ENCODE measurements around a stretch of chr2.

- PRO-cap, 8 experiments: peak in 4 of 8 experiments; most common plus-strand start chr2:216058083 (in 2); most common minus-strand start chr2:216057981 (in 1)
These were observed 23.8 kb downstream of the PECR start for GRCh38 chr2:216057579-216058383.

GRCh38 chr2:216107650-216108294, 1.4 kb upstream of the XRCC5 start:
- PRO-cap, 8 experiments: no peak in any of the 8 experiments

- PRO-cap, 8 experiments: no peak in any of the 8 experiments
These were observed 61.6 kb upstream of the IGFBP2 start for GRCh38 chr2:216571743-216571965.

DNA sequence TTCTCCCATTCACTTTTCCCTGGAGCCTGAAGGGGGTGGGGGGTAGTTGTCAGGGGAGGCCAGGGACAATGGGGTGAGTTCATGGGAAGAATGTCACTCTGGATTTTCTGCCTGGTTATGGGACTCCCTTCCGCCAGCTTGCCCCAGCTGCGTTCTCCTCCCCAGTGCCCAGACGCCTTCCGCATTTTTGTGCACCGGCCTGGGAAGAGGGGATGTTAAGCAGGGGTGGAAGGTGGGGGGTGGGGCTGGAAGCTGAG, 2.4 kb downstream of the IGFBP2 start:
- PRO-cap, 8 experiments: no peak in any of the 8 experiments

- PRO-cap, 8 experiments: no peak in any of the 8 experiments
These were observed 17.7 kb downstream of the IGFBP2 start for GRCh38 chr2:216650569-216651574.

- PRO-cap, 8 experiments: no peak in any of the 8 experiments
These were observed 26.2 kb downstream of the IGFBP2 start for GRCh38 chr2:216659305-216659878.

DNA sequence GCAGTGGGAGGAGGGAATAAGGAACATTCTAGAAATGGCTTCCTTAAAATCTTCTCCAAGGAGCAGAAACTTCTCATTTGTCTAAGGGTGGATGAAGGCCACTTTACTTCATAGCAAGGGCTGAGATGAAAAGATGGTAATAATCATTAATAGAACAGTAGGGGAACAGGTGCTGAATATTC, 23.9 kb downstream of the IGFBP5 start:
- PRO-cap, 8 experiments: no peak in any of the 8 experiments

GRCh38 chr2:216671765-216672272, 23.5 kb downstream of the IGFBP5 start:
- PRO-cap, 8 experiments: no peak in any of the 8 experiments

- PRO-cap, 8 experiments: no peak in any of the 8 experiments
These were observed 15.5 kb upstream of the IGFBP5 start for GRCh38 chr2:216710693-216711366.

GRCh38 chr2:216850672-216851241, 9.1 kb downstream of the TNP1 start:
- PRO-cap, 8 experiments: peak in 1 of 8 experiments; most common minus-strand start chr2:216850848 (in 1)

DNA sequence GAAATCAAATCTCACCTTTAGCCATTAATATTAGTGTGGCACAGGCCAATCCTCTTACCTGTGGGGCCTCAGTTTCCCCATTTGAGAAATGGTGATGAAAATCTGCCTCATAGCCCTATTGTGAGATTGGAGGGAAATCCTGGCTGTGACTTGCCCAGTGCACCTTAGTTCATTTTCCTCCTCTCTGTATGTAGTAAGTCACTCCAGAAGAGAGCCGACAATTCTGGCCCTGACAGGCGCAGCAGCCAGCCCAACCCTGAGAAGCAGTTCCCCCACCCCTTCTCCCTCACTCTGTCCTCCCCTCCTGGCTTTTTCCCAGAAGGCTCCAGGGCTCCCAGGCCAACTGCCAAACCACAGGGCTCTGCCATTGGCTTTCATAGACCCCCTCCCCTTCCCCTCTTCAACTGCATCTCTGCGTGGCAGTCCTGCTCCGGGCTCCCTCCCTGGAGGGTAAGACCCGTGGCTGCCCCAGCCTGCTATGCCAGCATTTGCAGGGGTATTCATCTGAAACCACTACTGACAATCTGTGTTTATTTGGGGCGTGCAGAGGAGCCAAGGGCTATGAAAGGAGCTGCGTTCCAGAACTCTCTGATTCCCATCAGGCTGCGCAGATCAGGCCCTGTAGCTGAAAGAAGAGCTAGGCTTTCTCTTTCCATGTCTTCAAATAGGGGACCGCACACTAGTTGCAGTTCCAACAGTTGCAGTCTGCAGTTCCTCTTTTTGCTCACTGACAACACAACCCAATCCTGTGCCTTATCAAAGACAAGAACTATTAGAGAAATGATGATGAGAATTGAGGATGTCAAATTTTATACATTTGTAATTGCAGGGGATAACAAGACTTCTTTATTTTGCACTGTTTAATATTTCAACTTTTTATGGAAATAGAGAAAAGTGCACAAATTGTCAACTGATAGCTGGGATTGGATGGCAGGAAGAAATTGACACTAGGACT, 388.6 kb upstream of the TNP1 start:
- PRO-cap, 8 experiments: no peak in any of the 8 experiments

DNA sequence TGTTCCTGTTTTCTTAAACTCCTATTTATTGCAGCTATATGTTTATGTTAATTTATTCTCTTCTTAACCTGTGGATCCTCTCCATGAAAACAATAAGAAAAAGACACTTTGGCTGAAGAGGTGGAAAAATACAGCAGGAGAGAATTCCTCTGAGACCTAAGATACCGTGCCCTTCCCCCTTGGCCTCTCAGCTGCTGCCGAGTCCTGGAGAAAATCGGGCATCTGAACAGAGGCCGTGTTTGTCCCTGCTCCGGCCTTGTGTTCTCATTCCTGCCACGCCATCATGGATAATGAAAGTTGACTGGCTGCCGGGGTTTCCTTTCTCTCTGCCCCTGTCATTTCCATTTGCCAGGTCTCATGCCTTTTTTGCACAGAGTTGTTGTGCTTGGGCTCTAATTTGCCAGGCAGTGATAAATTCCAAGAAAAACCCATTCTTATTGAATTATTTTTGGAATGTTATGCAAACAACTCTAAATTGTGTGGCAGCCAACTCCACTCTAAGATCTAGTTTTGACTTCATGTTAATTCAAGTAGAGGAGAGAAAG, 496.9 kb upstream of the TNP1 start:
- PRO-cap, 8 experiments: no peak in any of the 8 experiments

DNA sequence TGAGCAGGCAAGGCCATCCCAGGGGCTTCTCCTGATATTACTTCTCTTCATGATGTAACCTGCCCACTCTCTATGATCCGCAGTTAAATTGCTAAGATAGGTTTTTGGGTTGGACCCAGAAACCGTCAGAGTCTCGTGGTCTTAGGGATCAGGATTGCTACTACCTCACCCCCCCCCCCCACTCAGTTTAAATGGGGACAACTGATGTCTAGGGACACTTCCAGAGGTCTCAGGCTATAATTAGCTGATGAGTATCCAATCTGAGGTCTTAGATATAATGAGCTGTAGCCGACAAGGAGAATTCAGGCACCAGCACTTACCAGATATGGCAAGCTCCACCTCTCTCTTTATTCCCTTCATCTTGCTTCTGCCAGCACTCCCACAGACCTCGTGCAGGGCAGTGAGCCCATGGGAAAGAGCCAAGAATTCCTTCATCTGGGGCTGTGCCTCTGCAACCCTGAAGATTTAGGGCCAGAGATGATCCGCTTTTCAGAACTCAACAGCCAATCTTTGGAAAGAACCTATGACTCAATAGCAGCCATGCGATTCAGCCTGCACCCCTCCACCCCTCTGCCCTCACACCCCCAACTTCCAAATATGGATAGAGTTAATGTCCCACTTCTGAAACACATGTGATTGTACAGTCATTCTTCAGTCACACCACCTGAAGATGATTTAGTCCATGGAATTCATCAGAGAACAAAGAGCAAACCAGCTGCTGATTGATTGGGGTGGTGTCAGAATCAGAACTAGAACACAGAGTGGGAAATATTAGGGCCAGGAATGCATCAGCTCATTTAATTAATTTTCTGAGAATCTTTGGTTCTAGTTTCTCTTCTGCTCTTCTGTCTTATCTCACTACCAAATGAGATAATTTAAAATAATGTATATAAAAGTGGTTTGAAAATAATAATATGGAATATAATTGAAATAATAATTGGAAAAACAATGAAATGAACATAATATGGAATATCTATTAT, 533.7 kb upstream of the TNP1 start:
- PRO-cap, 8 experiments: no peak in any of the 8 experiments

DNA sequence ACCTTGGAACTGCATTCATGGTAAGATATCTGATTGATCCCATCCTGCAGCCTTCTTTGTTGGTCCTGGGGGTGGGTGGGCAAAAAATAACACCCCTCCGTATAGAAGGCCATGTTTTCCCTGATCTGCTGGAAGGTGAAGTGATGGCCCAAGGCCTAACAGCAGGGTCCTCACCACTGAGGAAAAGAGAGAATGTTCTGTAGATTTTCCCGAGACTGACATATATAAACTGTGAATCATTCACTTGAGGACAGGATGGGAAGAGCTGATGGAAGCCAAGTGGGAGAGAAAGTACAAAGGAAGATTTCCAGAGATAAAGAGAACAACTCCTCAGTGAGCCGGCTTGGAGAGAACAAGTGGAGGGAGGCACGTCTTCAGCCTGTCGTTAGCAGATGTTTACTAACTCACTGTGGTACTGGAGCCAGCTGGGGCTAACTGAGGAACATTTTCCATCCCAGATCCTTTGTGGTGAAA, 552.8 kb upstream of the TNP1 start:
- PRO-cap, 8 experiments: no peak in any of the 8 experiments

GRCh38 chr2:217510741-217511262, 492.0 kb downstream of the TNS1 start:
- PRO-cap, 8 experiments: no peak in any of the 8 experiments

- PRO-cap, 8 experiments: no peak in any of the 8 experiments
These were observed 447.4 kb downstream of the TNS1 start for GRCh38 chr2:217555457-217555743.

DNA sequence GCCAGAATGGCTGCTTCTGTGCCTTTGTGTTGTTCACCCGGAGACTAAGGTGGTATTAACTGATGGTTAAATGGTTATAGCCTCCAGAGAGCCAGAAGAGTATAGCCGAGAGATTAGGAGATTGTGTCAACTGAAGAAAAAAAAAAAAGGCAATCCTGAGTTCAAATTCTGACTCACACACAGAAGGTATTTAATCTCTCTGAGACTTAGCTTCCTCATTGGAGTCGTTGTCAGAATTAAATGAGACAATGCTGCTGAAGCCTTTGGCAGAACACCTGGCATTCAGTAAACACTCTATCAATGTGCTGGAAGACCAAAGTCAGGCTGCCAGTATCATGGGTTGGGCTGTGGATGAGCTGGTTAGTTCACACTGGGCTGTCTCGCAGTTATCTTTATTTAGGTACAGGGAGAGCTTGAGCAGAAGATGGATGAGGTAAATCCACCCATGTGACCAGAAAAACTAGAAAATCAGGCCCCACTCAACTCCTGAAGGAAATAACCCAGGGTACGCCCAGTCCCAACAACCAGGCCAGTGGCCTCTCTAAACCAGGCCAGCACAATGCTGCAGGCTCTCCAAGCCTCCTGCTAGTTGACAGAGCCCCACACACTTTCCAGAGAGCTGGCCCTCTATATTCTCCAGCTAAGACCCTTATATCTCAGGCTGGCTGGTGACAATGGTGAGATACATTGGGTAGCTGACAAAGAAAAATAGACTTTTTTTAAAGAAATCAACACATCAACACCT, 330.4 kb downstream of the TNS1 start:
- PRO-cap, 8 experiments: no peak in any of the 8 experiments

DNA sequence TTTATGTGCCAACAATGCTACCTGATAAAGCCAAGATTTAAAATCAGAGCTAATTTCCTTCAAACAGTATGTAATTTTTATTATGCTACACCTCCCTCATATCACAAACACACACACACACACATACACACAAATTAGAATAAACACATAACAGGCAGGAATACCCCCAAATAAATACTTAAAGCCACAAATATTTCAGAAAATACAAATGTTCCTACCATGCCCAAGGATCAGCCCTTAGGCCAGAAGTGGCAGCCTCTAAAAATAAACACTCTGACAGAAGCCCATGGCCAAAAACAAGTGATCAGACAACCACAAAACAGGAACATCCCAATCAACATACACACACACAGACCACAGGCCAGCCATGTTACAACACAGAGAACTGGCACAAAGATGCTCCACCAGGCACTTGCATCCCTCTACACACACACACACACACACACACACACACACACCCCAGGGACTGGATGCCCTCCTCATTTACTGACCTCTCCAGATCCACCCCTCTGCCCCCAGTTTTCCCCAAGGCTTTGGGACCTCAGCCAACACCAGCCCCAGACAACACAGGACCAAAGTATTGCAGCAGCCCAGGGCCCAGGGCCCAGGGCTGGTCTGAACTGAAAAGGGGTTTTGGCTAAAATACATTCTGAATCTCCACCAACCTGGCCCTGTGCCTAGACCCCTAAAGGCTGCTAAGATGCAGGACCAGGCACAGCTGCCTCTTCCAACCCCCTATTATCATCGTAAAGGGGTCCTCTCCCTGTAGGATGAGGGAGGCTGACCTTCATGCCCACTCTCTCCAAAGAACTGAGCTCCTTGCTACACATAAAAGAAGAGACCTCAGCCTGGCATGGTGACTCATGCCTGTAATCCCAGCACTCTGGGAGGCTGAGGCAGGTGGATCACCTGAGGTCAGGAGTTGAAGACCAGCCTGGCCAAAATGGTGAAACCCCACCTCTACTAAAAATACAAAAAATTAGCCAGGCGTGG, 151.5 kb downstream of the TNS1 start:
- PRO-cap, 8 experiments: peak in 1 of 8 experiments; most common minus-strand start position 302 of the sequence (in 1)

- PRO-cap, 8 experiments: no peak in any of the 8 experiments
These were observed 139.8 kb downstream of the TNS1 start for GRCh38 chr2:217863004-217863366.

DNA sequence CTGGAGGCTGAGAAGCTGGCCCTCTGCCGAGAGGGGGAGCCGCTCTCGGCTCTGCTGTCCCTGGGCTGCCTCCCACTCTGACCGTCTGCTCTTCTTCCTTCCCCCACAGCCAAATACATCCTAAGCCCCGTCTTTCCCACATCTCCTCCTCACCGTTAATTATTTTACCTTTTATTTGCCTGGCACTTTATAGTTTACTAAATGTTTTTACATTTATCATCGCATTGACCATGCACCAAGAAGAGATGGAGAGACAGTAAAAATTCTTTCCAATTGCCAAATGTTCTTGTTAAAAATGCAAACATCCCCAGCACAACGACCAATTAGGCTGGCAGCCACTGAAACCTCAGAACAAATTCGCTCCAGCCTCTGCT, 123.8 kb downstream of the TNS1 start:
- PRO-cap, 8 experiments: no peak in any of the 8 experiments

All from peripheral blood mononuclear cell (primary cell).